Tongue (tissue), 2 donors: Measurements from ENCODE around the genes PLPP6 and GLDC.

DNA sequence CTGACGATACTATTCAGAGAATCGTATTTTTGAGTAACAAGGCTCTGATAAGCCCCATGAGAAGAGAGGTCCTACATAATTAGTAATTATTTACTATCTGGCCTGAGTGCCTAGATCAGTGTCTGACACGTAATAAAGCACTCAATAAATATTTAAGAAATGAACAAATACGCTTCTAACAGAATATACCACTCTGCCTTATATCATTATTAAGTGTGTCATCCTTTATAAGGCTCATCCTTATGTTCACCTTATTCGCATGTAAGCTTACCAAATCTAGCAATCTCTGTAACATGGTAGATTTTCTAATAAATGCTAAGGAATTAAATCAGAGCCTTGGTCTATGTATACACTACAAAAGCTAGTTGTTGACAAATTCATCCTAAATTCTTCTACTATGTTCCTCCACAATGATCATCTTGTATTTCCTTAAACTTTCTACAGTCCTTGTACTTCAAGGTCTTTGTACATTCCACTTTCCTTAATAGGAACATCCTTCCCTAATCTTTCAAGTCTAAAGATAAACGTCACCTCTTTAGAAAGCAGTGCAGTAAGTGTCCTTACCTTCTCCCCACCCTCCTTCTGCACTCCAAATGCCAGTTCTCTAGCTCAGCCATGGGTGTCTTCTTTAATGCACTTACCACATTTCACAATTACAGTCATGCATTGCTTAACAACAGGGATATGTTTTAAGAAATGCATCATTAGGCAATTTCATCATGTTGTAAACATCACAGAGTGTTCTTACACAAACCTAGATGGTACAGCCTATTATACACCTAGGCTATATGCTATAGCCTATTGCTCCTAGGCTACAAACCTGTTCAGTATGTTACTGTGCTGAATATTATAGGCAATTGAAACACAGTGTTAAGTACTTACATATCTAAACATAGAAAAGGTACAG is 91.4 kb downstream of the RFX3 start:
- RAMPAGE, long total RNA, result no peak

DNA sequence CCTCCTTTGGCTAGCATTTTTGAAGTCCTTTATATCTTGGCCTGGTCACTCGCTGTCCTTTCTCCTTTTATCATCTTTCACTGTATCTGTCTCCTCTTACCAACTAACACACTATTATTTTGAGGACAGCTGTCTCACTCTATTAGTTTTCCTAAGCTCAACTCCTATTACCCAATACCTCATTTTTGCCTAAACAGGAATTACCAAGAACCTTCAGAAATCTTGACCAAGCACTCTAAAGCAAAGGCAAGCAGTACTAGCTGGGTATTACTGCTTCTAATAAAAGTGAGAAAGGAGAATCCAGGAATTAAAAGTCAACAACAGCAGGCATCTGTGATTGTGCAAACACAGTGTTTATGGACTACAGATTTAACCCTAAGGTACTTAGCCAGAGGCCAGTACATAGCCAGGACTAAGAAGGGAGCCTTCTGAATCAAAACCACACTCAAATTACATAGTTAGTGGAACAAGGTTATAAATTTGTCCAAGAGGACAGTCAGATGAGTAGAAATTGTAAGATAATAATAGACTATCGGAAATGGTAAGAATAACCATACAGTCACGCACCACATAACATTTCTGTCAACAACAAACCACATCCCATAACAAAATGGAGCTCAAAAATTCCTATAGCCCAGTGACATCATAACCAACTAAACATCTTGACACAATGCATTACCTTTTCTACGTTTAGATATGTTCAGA is 8.3 kb downstream of the RFX3 start:
- RAMPAGE, long total RNA, result no peak

DNA sequence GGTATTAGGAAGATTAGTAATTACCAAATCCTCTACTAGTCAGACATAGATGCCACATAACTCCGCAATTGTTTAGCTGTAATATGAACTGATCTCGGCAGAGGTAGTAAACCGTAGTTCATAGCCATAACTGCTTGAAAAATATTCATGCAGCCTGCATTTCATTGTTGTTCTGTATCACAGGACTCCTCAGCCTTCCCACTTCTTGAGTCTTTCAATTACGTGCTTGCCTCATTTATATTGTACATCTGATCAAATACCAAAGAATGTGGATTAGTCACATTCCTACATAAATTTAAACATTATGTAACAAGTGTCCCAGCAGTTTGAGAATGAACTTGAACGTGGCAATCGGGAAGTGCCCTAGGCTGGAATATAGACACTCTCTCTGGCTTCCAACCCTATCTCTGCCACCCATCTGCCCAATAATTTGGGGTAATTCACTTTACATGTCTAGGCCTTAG is 214.9 kb upstream of the RFX3 start:
- RAMPAGE, long total RNA, result no peak

DNA sequence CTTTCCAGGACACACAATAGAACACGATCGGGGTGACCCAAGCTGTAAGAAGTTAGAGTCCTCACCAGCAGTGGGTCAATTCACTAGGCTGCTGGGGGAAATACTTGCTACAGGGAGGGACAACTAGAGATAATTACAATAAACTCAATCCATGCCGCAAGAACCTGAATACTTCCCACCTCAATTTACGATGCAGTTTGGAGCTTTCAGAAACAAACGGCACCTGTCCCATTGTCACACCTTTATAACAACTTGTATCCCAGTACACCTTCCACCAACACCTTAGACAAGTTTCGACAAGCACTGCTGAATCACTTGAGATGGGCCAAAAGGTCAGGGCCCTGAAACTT is 194.1 kb downstream of the GLIS3 start:
- RAMPAGE, long total RNA, result no peak

- RAMPAGE, long total RNA, result no peak
Measured at GRCh38 chr9:4235782-4236562, 63.9 kb downstream of the GLIS3 start.

DNA sequence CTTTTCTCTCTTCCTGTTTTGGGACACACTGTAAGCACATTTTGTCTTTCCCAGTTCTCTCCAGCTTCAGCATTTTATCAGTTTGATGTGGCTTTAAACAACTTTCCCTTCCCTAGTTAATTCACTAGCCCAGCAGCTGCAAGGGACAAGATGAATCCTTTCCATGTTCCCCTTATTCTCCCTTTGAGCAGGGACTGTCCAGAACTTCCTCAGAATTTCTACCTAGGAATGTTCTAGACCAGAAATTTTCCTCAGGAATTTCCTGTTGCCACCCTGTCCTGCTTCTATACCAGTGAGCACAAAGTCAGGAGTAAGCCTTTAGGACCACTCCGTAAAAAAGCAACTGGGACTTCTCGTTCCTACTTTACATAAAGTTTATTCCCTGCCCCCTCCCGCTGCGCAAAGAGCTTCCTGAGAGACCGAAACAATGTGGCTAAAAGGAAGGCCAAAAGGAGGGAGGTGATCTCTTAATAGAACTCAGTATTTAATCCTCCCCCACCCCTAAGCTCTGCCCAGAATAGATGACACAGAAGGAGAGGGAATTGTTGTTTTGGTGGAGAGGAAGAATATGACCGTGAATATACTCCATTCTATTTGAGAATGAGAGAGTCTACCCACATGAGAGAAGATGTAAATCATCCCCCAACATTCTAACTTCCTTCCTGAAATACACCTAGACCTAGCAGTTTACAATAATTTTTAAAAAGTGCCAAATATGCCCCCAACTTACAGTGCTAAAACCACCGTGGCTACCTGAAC is 61.9 kb downstream of the GLIS3 start:
- RAMPAGE, long total RNA, result no peak

DNA sequence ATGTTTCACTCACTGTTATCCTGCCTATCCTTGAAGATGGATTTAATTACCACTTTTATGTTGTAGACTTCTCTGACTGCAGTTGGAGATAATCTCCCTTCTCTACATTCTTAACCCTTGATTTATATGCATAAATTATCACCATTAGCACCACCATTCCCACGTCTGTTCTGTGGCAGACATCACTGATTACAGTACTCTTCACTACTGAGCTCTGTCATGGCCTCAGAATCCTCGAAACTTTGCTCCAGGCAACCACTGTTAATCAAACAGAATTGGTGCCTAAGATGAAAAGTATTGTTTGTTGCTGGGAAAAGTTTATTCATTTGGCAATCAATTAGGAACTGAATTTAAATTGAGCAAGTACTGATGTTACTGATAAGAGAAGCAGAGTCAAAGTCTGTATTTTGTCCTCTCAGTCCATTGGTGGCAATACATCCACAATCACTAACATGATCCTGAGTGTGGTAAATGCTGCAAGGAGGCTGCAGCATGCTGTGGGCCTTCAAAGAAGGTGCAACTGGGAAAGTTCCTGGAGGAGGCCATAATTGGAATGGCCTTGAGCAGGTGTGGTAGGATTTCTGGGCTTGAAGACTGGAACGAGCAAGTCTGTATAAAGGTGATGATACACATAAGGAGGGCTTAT is 12.9 kb downstream of the SLC1A1 start:
- RAMPAGE, long total RNA, result no peak

DNA sequence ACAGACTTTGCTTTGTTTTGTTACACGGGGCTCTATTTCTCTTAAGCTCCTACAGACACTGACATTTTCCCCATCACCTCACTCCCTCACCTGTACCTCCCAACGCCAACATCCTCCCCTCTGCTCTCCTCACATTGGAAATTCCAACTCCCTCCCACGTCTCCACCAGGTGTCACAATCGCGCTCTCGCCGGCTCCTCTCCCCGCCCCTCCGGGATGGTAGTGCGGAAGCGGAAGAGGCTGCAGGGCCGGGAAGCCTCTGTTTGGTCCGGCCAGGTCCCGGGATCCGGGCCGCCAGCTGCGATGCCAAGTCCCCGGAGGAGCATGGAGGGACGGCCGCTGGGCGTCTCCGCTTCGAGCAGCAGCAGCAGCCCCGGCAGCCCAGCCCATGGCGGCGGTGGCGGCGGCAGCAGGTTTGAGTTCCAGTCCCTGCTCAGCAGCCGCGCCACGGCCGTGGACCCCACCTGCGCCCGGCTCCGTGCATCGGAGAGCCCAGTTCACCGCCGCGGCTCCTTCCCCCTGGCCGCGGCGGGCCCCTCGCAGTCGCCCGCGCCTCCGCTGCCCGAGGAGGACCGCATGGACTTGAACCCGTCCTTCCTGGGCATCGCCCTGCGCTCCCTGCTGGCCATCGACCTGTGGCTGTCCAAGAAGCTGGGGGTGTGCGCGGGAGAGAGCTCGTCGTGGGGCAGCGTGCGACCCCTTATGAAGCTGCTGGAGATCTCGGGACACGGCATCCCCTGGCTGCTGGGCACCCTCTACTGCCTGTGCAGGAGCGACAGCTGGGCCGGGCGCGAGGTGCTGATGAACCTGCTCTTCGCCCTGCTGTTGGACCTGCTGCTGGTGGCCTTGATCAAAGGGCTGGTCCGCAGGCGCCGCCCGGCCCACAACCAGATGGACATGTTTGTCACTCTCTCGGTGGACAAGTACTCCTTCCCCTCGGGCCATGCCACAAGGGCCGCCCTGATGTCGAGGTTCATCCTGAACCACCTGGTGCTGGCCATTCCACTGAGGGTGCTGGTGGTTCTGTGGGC is at the start of gene PLPP6:
Gene PLPP6, plus strand, starts transcription at position 221 of the 1,030 bp plus-strand sequence.
- RAMPAGE, long total RNA, result no peak

- RAMPAGE, long total RNA, result no peak
Measured at GRCh38 chr9:4680218-4680693, 887 bp downstream of the CDC37L1 start.

- RAMPAGE, long total RNA, result no peak
Measured at GRCh38 chr9:4828691-4829676, 36.2 kb downstream of the RCL1 start.

DNA sequence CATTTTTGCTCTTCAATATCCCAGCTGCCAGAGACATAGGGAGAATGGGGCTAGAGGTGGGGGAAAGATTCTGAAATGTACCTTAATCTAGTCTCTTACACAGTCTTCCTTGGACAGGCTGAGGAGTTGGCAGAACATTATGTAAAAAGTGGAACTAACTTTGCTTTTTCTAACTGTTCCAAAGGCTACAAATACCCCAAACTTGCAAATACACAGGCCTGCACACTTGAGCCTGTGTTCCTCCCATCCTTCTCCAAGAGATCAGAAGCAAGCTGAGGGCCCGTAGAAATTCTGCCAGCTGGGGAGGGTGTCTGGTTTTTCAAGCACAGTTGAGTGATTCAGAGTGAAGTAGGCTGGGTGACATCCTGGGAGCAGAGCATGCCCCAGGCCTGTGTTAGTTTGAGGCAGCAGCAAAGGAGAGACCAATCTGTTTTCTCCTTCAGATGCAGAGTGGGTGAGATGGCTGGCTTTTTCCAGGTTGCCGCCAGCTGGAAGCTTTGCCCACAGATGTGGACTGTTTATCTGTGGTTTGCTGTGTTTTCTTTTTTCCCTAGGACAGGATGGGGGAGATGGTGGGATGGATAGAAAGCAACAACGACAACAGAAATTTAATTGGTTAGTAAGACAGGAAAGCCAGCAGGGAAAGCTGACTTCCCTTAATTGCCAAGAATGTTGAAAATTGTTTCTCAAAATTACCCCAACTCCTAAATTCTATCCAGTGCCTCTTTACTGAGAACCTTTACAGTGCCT is 63.1 kb downstream of the RCL1 start:
- RAMPAGE, long total RNA, result no peak

DNA sequence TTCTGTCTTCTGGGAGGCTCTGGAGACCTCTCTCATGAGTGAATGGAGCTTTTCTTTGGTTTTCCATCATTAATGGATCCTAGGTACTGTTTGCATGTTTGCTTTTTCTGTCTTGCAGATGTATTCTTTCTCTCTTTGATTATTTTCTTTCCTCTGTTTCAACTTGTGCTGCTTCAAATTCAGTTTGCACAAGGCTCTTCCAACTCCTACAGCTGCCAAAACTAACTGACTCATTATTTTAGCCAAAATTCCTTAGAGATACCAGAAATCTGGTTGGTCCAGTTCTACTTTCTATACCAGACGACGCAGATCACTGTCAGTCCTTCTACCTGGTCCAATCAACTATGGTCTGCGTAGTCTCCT is 52.0 kb upstream of the JAK2 start:
- RAMPAGE, long total RNA, result no peak

DNA sequence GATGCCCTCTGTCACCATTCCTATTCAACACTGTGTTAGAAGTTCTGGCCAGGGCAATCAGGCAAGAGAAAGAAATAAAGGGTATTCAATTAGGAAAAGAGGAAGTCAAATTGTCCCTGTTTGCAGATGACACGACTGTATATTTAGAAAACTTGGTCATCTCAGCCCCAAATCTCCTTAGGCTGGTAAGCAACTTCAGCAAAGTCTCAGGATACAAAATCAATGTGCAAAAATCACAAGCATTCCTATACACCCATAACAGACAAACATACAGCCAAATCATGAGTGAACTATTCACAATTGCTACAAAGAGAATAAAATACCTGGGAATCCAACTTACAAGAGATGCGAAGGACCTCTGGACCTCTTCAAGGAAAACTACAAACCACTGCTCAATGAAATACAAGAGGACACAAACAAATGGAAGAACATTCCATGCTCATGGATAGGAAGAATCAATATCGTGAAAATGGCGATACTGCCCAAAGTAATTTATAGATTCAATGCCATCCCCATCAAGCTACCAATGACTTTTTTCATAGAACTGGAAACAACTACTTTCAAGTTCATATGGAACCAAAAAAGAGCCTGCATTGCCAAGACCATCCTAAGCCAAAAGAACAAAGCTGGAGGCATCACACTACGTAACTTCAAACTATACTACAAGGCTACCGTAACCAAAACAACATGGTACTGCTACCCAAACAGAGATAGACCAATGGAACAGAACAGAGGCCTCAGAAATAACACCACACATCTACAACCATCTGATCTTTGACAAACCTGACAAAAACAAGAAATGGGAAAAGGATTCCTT is 80.2 kb downstream of the INSL6 start:
- RAMPAGE, long total RNA, result no peak

GRCh38 chr9:5512992-5513385 is 2.7 kb downstream of the PDCD1LG2 start:
- RAMPAGE, long total RNA, result no peak

DNA sequence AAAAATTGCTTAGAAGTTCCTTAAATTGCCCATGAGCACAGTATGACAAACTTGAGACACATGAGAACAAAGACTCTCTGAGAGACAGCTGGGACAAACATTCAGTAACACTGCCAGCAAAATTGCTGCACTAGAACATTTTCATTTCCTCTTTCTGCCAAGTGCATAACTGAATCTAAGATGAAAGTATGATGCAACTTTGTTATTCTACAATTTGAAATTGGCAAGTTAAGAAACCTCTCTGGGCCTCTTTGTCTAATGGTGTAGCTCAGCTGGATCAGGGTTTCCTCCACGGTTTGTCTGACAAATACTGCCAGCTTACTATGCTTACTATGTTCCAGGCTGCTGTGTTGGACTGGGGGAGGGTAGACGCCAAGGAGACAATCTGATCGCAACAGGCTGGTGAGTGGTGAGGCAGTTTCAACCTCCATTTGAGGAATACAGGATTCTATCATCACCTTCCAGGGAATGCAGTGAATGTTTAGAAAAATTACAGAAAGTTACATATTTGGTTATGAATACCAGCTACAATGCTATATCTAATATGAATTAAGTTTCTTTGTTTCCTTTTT is 1.7 kb upstream of the RIC1 start:
- RAMPAGE, long total RNA, result no peak

DNA sequence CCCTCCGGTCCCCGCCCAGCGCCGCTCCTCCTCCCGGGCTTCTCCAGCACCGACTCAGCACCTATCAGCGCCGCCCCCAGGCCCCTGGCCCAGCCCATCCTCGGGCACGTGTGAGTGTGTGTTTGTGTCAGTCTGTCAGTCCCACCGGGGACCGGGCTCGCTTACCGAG is 1.4 kb downstream of the KIAA2026 start:
- RAMPAGE, long total RNA, result no peak

DNA sequence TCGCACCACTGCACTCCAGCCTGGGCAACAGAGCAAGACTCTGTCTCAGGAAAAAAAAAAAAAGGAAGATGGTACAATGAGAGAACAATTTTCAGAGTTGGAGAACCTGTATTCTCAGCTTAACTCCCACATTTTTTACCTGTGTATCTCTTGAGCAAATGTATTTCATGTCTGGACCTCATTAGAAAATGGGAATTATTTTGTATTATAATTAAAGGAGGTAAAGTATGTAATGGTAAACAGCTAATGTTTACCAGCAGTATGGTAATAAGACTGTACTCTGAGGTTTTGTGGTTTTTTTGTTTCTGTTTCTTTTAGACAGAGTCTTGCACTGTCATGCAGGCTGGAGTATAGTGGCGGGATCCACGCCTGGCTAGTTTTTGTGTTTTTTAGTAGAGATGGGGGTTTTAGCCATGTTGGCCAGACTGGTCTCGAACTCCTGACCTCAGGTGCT is 16.1 kb downstream of the UHRF2 start:
- RAMPAGE, long total RNA, result no peak

GRCh38 chr9:6485565-6486274 is 72.7 kb downstream of the UHRF2 start:
- RAMPAGE, long total RNA, result no peak

DNA sequence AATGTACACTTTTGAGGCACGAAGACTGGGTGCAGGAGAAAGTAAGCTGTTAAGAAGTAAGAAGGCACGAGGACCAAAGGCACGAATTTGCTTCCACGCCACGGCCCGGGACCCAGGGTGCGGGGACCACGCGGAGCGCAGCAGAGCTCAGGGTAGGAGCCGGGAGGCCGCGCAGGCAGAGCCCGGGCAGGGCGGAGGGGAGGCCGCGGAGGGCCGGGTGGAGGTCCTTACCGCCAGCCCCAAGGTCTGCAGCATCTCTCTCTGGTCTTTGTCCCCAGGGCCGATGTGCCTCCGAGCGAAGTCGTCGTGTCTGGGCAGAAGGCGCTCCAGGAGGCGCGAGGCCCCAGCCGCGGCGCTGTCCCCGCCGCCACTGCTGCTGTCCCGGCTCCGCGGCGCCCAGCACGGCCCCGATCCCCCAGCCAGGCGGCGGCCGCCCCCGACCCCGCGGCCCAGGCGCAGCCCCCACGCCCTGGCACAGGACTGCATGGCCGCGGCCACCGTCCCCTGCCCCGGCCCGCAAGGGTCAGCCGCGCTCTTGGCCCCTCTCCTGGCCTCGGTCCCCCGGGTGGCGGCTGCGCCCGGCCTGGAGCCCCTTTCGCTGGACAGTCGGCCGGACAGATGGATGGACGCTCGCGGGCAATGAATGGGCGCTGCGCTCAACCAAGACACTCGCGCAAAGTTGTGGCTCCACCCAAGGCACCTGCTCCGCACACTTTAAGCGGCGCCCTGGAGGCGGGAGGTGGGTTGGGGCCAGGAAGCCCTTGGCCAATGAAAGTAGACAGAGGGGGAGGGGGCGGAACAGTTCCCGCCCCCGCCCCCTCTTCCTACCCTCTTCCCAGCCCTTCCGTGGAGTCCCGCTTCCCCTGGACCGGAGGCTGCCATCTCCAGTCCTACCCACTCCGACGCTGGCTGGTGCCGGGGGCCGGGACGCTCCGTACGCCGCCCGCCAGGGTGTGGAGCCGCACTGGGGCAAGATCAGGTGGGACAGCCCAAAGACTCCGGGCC is at the start of gene GLDC:
Gene GLDC, minus strand, starts transcription at position 716 of the 1,005 bp plus-strand sequence.
- RAMPAGE, long total RNA, result no peak

- RAMPAGE, long total RNA, result no peak
Measured at GRCh38 chr9:6750268-6750601, 7.5 kb upstream of the KDM4C start.